Mesenchymal stem cell of Wharton's jelly (primary cell): ENCODE measurements around a stretch of chr10.

DNA sequence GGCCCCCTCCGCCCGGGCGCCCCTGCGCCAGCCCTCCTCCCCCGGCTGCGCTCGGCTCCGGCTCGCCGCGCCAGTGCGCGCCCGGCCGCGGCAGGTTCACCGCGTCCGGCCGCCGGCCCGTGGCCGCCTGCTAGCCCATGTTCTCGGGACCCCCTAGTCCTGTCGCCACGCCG, 451 bp upstream of the KCNMA1 start:
- CAGE, long polyA plus RNA = no peak

DNA sequence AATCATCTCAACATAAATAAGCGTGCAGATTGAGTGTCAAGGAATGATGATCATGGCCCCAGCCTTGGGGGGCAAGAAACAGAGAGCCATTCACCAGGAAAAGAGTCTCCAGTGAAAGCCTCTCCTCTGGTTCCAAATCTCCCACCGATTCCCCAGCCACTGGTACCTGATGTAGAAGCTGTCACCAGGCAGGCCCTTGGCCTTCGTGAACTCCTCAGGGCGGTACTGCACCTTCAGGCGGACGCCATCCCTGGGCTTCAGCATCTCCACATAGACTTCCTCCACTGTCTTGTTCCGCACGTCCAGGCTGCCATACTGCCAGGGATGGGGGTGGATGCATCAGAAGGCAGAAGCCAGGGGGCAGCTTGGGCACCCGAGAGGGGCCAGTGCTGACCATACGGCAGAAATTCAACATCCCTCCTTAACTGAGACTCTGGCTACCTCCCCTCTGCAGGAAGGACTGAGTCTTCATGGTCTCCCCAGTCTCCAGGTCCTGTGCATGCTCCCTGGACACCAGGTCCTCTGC, 118.9 kb downstream of the DLG5 start:
- CAGE, long polyA plus RNA = no peak

GRCh38 chr10:77866417-77867120, 60.0 kb downstream of the DLG5 start:
- CAGE, long polyA plus RNA = no peak

GRCh38 chr10:78044665-78045073, 11.0 kb downstream of the RPS24 start:
- CAGE, long polyA plus RNA = no peak

DNA sequence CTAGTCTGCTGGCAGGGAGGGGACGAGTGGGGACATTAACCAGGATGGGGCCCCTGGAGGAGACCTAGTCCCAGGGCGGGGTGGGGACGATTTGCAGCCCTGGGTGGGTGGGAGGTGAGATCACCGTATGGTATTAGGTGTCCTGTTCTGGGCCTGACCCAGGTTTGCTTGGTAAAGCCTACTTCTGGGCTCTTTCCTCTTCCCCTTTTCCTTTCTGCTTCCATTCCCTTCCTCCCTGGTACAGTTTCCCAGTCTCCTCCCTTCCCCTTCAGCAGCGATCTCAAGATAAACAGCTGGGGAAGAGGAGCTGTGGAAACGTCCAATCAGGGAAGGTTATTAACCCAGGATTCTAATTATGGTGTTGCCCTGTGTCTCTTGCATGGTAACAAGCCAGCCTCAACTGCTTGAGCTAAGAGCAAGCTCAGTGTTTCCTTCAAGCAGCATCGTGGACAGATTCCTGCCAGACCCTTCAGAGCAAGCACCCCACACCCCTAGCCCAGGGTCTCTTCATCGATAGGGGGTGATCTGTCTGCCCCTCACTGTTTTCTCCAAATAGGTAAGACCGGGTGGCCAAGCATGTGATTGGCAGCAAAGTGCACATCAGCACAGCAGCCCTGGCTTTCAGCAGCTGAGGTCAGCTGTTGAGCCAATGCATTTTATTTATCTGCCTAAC, 233.4 kb downstream of the RPS24 start:
- CAGE, long polyA plus RNA = no peak

DNA sequence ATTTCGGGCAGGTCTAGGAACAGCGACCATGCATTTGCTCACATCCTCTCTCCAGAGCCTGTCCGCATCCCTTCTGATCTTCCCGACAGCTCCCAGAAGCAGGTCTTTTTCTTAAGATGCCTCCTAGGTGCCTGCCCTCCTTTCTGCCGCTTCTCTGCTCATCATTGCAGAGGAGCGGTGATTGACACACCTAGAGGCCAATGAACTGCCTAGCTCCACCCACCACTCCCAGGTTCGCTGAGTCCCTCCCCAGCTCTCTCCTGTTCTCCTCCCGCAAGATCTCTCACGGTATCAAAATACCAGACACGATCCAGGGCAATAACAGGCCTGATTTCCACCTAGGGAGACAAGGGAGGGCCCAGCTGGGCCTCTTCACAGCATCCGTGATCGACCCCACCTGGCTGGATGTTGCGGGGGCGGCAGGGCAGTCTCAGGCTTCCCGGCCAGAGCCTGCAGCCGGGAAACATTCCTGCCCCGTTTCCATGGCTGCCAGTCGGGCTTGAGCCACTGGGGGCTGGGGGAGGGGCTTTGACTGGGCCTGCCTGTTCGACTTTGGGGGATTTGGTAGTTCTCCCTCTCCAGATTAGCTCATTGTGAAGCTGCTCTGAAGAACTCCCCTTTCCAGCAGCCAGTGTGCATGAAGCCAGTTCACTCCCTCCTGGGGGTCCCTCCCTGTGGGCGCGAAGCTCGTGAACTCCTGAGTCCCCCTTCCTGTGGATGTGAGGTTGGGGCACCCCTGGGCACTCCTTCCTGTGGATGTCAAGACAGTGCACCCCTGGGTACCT, 373.5 kb downstream of the RPS24 start:
- CAGE, long polyA plus RNA = no peak

DNA sequence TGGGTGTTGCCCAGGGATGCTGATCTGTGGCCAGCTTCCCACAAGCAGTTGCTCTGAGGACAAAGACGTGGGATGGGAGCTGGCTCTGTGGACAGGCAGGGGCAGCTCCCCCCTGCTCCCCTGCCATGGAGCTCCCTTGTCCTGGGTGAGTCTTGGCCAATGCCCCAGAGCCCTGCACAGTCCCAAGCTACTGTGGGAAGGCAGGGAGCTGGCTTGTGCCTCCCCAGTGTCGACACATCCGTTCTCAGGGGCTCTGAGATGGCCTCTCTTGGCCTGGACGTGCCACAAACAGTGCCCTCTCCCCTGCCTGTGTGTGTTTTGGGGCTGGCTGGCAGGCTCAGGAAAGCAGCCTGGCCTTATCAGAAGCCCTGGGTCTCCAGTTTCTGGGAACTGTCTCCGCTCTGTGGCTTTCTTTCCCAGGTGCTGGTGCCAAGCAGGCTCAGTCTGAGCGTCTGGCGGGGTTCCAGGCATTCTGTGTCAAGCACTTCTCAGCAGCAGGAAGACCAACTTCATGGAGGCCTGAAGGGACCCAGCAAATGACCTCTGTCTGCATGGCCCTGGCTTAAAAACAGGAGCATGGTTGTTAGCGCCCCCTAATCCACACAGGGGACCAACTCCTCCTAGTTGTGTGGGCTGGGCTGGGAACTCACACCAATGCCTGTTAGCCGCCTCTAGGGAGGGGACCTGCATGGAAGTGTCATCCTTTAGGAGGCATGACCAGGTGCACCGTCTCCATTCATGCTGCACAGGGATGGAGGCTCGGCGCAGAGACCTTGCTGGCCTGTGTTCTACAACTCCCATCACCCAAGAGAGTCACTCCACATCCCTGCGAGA, 375.2 kb downstream of the RPS24 start:
- CAGE, long polyA plus RNA = no peak

GRCh38 chr10:78458957-78459697, 425.5 kb downstream of the RPS24 start:
- CAGE, long polyA plus RNA = no peak

GRCh38 chr10:78775073-78775689, 293.6 kb upstream of the ZMIZ1 start:
- CAGE, long polyA plus RNA = no peak

DNA sequence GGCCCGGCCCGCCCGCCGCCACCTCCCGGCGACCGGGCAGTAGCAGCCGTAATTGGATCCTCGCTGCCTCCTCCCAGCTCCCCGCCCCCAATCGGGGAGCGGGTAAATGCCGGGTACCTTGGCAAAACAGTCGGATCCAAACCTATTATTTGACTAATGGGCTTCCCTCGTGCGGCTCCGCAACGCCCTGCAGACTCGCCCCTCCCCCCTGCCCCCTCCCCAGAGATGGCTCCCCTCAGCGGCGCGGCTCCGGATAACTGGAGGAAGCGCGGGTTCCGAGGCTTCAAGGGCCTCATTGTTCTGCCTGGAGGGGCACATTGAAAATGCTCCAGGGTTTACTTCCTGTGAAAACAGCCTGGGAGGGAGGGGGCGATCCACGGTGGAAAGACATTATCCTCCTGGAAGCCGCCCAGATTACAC, 94.8 kb upstream of the ZMIZ1 start:
- CAGE, long polyA plus RNA = no peak

DNA sequence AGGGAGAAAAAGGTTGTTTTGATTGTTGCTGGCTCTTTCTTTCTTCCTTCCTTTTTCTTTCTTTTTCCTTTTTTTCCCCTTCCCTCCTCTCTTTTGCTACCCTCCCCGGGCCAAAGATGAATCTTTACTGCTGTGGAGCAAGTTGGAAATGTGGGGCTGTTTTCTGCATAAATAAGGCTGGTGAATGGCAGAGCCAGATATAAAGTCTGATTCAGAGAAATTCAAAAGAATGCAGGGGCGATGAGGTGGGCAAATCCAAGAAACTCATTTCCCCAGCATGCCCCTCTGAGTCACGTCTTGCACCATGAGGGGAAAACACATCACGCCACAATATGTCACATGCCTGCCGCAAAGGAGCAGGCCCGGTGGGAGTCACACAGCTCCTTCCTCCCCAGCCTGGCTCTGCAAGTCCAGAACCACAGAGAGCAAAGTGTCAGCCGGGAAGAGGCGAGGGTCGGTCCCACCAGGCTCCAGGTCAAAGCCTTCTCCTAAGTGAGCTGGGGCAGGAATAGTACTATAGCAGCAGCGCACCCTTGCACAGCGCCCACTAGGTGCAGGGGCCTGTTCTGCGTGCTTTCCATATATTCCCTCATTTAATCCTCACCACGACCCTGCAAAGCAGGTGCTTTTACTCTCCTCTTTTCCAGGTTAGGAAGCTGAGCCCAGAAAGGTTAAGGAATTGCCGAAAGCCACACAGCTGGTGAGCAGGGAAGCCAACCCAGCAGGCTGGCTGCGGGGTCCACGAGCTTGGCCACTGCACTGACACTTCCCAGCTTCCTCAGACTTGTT, 94.2 kb upstream of the ZMIZ1 start:
- CAGE, long polyA plus RNA = no peak

DNA sequence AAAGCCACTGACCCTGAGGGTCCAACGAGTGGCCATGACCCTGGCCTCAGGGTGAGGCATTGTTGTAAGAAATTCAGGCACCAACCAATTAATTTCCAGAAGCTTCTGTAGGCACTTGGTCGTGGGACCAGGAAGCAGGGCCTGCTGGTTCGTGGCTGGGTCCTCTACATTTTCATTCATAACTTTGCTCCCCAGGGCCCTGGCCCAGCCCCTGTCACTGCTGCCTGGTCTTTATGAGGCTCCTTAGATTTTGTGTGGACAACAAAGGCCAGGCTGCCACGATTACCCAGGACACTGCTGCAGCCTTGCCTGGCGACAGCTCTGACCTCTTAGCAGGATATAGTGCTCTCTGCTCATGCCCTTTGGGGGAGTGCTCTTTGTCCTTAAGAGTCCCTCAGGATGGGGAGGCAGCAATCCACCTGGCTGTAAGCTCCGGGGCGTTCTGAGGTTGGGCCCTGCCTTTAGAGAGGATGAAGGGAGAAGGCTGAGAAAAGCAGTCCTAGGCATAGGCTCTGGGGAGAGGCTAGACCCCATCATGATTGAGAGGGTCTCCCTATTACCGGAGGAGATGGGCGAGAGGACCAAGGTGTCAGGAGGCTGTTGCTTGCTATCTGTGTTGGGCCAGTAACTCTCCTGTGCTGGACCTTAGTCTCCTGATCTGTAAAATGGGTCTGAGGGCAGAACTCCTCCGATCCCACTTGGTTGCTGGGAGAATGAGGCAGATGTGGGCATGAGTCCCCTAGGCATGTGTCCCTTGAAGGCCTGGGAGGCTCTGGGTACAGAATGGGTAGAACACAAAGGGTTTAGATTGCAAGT, 4.0 kb downstream of the ZMIZ1 start:
- CAGE, long polyA plus RNA = no peak

DNA sequence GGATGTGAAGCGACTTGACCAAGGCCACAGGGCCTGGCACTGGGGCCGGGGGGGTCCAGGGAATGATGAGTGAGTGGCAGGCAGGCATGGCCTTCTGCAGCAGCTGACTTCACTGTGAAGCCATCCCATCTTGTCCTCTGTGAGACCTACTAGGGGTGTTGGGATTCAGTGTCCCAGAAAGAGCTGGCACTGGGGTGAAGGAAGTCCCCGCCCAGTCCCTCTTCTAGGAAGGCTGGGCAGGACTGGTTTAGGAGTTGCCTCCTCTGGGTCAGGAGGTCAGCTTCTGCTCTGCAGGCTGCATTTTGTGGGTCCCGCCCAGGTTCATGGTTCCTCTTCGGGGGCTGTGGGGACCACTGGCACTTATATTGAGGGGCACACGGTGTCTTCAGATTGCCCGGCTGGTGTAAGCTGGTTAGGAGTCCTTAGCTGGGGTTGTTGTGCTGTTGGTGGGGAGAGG, 10.9 kb downstream of the ZMIZ1 start:
- CAGE, long polyA plus RNA = no peak

DNA sequence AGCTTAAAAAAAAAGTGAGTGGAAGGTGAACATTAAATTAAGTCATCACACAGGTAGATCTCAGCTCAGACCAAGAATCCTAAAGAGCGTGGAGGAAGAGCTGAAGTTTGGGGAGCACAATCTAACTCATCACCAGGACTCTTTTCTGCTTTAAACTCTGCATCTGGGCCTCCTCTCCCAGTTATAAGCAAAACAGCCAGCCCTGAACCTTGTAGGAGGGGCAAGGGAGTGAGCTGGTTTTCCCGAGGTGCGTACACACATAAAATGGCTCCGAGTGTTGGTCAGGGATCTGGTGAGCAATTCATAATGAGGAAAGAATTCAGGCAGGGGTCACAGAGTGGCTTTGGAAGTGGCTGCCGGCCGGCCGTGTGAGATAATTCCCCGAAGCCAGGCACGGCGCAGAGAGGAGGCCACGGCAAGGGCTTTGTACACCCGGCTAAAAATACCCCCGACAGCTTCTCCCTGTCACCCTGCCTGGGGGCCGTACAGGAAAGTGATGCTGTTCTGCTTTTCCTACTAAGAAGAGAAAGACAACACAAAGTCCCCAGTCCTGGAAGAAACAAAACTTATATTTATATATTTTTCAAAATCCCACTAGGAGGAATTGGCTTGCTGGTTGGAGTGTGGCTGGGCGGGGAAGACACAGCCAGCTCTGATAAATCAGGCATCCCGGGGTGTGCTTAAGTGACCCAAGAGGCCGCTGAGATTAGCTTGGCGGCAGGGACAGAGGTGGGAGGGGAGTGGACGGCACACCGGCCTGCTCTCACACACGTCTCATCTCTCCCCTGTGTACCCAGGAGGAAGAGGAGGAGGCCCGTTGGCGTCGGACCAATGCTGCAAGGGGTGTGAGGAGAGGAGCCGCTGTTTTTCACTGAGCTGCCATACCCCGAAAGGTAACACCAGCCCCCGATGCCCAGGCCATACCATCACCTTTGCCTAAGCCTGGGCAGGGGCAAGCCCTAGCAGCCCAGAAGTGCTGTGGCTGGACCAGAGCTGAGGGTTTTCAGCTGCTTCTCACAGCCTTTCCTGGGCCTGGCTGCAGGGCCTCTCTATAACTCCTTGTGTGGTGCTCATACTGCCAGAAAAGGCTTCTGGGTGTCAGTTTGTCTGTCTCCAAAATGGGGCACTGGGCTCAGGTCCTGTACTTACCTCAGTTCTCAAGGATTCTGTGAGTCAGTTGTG, 70.5 kb downstream of the ZMIZ1 start:
- CAGE, long polyA plus RNA = no peak

DNA sequence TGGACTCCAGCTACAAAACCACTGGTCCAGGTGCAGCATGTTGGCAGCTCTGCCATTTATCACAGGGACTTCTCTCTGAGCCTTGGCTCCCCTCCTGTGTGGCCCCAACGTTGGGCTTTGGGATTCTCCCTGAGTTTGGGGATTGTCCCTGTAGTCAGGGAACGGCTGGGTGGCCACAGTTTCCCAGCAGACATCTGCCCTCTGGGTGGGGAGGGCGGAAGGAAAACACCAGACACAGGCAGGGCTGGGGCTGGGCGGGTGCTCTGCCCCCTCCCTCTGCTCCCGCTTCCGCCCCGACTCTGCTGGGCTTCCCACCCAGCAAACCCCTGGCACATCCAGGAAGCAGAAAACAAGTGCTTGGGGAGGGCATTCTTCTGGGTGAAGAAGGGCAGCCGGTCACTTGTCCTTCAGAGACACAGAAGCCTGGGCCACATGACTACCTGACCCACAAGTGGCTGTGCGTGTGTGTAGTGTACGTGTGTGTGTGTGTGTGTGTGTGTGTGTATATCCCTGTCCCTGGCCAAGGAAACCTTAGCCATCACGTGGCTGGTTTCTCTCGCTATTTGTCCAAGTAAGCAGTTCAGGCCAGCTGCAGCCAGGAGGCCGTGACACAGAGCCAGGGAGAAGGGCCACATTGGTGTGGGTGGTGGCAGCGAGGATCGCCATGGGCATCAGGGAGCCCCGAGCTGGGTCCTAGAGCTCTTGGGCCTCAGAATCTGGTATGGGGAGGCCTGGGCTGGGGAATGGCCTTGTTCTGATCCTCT, 77.9 kb downstream of the ZMIZ1 start:
- CAGE, long polyA plus RNA = no peak

DNA sequence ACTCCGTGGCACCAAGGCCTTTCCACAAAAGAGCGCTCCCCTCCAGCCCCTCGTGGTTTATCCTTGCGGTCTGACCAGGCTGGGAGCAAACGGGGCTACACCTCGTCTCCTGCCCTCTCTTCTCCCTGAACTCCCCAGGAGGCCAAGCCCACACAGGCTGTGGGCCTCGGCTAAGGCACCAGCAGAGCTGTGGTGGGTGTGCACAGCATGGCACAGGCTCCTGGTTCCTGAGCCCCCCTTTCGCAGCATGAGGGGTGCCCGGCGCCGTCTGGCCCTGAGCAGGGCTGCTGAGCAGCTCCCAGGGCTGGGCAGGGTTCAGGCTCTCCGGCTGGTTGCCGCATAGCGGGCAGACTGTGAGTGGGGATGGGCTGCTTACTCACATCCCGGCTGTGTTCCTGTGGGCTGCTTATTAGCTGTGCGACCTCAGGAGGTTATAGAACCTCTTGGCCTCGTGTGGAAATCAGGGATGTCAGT, 90.4 kb downstream of the ZMIZ1 start:
- CAGE, long polyA plus RNA = no peak

DNA sequence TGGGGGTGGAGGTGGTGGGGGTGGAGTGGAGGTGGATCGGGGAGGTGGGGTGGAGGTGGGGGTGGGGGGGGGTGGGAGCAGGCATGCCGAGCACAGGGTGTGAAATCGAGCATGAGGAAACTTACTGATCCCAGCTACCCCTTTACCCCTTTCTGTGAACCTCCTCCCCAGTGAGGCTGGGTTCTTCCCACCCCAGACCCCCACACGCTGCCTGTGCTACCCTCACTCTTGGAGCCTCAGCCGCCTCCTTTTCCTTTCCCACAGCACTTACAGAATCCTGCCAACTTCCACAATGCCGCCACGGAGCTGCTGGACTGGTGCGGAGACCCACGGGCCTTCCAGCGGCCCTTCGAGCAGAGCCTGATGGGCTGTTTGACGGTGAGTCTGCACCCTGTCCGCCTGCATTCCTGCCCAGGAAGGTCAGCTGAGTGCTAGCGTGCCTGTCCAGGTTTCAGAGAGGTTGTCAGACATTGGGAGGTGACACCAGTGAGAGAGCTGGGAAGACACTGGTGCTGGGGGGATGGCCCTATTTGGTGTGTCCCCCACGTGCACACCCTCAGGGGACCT, 139.1 kb upstream of the PPIF start:
- CAGE, long polyA plus RNA = no peak

DNA sequence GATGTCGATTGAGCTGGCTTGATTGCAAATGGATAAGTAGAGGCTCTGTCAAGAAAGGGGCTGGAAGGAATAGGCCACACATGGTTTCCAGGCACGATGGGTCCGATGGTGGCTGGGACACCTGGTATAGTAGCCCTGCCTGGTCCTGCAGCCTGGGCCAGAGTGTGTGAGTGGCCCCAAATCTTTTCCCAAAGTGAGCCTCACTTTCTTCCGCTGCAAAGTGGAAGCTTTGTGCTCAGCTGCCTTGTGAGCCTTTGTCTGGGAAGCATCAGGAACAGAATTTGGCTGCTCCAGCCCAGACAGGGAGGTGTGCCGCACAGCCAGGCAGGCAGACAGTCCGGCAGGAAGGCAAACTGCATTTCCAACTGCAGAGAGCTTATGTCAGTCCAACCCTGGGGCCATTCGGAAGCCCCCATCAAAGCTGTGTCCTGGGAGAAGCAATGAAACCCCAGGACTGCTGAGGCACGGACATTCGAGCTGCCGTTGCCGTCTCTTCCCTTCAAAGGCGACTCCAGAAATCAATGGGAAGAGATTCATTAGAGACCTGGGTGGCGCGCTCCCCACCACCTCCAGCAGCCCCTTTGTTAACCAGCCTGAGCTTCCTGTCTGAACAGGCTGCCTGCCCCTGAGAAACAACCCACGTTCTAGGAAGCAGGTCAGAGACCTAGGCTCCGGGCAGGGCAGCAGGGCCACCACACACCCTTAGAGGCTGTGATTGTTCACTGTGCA, 111.1 kb upstream of the PPIF start:
- CAGE, long polyA plus RNA = no peak

- CAGE, long polyA plus RNA = no peak
These were observed 108.1 kb upstream of the PPIF start for GRCh38 chr10:79238982-79239774.

GRCh38 chr10:79242113-79243143, 104.8 kb upstream of the PPIF start:
- CAGE, long polyA plus RNA = no peak